ENCODE measurements around a stretch of chr4.

GRCh38 chr4:16896213-16896724 lies 2.2 kb downstream of the LDB2 start:
- RAMPAGE, long total RNA, result no peak
- RRBS, result no CpG with 5 or more reads among the region's 1 CpG

- RAMPAGE, long total RNA, result no peak
- RRBS, result no CpG with 5 or more reads among the region's 7 CpGs
These were observed 22.4 kb downstream of the QDPR start for GRCh38 chr4:17489356-17489940.

DNA sequence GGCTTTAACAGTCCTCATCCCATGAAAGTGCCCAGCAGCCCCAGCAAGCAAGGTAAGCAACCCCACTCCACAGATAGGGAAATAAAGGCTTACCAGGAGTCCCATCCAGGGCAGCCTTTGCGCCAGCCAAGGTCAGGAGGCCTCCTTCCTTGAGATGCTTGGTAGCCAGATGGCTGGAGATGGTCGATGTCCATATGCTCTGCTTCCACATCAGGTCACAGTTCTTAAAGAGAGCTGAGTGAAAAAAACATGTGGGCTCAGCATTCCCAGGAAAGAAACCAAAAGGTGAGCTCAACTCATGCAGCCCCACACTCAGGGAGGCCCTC lies 10.3 kb downstream of the QDPR start:
- RAMPAGE, long total RNA, result no peak
- RRBS, result no CpG with 5 or more reads among the region's 2 CpGs

DNA sequence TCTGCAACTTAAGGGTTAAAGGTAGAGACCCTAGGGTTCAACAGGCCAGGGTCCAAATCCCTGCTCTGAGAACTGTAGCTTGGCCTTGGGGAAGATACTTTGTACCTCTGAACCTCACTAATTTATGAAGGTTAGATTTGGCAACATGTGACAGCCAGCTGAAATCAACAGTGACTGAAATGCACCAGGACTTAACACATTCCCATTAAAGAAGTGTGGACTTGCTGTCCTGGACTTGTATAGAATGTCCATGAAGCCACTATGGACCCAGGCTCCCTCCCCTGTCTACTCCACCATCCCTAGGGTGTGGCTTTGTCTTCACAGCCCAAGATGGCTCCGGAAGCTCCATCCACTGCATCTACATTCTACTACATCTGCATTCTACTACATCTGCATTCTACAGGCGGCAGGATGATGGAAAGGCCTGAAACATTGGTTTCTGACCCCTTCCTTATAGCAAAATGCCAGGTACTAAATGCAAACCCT lies 17.6 kb upstream of the LAP3 start:
- RAMPAGE, long total RNA, result no peak
- RRBS, result no CpG with 5 or more reads among the region's 2 CpGs

DNA sequence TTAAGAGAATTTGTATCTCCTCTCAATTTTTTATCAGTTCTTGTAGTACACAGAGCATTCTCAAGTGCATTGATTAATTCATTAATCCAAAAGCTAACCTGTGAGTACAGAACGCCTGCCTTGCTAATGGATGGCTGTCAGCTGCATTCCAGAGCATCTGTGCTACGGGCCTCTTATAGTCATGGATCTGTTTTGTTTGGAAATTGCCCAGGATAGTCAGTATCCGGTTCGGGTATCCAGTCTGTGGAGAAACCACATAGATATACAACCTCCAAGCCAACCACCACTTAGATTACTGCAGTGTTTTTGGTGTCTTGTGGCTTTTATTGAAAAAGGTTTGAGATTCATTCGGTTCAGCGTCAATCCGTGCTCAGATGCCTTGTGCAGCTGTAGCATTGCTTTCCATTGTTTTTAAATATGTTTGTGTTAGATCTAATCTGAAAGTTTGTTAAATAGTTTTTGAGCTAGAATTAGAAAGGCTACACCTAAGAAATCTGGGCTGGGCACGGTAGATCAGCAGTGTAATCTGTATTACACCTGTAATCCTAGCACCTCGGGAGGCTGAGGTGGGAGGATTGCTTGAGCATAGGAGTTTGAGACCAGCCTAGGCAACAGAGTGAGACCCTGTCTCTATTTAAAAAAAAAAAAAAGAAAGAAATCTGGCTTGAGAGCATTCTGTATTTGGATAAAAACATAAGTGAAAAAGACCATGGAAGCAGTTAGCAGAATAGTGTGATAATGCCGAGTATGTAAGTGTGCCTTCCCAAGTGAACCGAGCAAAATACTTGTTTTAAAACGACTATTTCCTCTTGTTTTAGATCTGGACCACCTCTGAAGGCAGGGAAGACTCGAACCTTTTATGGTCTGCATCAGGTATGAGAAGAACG lies 4.2 kb downstream of the LAP3 start:
- RAMPAGE, long total RNA, result no peak
- RRBS, result no CpG with 5 or more reads among the region's 14 CpGs

GRCh38 chr4:17802269-17802918 lies 8.2 kb downstream of the DCAF16 start:
- RAMPAGE, long total RNA, result no peak
- RRBS, result no CpG with 5 or more reads among the region's 3 CpGs

GRCh38 chr4:17868898-17870094 lies 58.5 kb downstream of the NCAPG start:
- RAMPAGE, long total RNA, result no peak
- RRBS, result no CpG with 5 or more reads among the region's 4 CpGs

DNA sequence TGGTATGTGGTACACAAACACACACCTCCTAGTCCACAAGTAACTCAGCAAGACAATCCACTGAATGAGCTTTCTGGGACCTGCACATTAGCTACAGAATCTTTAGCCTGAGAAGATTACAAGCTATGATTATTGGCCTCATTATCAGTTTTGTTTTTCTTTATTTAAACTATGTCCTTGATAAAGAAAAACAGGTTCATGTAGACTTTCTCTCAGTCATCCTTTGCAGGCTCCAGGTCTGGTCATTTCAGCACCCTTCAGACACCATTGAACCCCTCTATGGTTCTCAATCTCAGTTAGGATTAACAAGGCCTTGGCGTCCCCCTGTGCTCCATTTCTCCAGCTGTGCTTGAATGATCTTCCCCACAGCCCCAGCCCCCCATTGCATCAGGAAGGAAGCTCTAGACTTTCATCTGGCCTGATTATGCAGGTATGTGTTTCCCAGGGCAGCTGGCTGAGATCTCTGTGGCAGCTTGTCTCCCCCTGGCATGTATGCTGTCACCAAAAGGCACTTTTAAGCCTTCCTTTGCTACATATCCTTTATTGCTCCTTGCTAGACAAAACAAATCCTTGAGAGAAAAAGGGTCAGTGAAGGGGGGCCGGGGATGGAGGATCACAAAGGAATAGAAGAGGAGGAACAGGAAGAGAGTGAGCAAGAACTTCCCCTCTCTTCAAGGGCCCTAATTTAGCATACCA lies 1056.1 kb upstream of the SLIT2 start:
- RAMPAGE, long total RNA, result no peak
- RRBS, result no CpG with 5 or more reads among the region's 2 CpGs

DNA sequence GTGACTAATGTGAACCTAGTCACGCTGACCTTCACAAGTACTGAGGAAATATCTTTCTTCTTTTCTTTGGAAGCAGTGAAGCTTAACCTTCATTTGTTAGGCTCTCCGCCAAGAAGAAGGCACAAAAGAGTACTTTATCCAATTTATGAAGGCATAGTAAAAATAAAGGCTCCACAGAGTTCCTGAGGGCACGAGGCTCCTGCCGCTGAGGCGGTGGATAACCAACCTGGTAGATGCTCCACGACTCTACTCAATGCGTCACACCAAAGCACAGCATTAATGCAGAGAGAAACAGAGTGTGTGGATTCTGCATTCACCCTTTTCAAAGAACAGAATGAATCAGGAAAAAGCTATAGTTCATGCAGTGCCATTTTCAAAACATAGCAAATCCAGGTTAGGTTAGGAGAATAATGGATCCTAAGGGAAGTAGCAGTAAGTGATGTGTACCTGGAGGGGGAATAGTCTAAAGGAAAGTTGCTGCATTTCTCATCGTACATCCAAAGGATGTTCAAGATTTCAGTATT lies 475.5 kb upstream of the SLIT2 start:
- RAMPAGE, long total RNA, result no peak
- RRBS, result no CpG with 5 or more reads among the region's 8 CpGs

GRCh38 chr4:20266695-20267167 lies 15.0 kb downstream of the SLIT2 start:
- RAMPAGE, long total RNA, result no peak
- RRBS, result no CpG with 5 or more reads among the region's 2 CpGs

GRCh38 chr4:22402270-22402851 lies 113.5 kb downstream of the ADGRA3 start:
- RAMPAGE, long total RNA, result no peak
- RRBS, result no CpG with 5 or more reads among the region's 9 CpGs

DNA sequence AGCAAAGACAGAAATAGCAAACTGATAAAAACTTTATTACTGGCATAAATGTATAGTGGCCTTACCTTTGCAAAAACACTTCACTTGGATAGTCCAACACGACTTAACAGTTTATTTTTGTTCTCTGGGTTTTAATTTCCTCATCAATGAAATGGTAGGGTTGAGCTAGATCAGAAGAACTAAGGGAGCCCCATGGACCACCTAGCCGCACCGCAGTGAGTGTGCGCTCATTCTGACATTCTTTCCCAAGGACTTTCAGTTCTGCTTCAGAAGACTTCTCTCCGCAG lies 171.8 kb downstream of the PPARGC1A start:
- RAMPAGE, long total RNA, result no peak
- RRBS, result no CpG with 5 or more reads among the region's 5 CpGs

DNA sequence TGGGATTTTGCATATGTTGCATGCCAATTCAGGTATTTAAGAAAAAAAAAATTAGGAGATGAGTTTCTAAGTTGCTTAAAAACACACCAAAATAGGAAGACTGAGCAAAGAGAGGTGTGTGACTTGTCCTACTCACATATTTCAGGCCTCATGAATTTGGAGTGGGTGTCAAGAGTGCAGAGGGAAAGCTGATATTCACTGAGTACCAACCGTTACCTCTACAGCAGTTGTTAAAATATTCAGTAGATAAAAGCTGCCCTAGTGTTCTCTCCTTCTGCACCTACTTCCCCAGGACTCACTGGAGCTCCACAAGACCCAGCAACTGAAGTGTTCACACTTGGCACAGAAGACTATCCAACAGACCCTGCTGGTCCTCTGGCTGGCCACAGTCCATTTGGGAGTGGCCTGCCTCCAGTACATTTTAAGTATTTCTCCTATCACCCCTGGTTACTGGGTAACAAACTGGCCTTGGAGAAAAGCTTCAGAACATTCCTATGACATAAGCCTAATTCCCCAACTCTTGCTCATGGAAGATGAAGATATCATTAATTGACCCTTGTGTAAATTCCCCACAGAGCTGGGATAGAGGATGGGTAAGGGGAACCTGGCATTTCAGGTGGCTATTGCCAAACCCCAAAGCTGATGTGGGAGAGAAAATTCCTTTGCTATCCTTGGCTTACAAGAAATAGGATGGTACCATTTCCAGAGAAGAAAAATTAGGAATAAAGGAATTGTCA lies 70.7 kb downstream of the PPARGC1A start:
- RAMPAGE, long total RNA, result no peak
- RRBS, result no CpG with 5 or more reads among the region's 1 CpG

- RAMPAGE, long total RNA, result no peak
- RRBS, result no CpG with 5 or more reads among the region's 11 CpGs
These were observed 9.1 kb downstream of the PPARGC1A start for GRCh38 chr4:23880395-23881481.

DNA sequence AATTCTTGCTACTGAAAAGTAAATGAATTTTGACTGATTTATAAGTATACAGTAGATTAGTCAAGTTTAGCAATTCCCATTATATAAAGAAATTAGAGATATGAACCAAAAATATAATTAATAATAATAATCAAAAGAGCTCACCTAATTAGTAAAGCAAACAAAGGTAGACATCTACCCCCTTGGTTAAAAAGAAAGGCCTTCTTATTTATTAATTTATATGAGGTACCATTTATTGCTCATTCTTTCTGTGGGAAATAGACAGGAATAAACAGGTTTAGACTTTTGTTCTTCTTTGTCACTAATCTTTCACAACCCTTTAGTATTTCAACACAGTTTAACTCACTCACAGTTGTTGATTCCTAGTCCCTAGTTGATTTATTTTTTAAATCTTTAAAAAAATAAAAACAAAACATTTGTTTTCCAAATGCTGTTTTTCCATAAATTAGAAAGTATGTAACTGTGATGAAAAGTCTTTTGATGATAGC lies 5.6 kb downstream of the PPARGC1A start:
- RAMPAGE, long total RNA, result no peak

- RAMPAGE, long total RNA, result no peak
- RRBS, result no CpG with 5 or more reads among the region's 2 CpGs
These were observed 5.2 kb downstream of the PPARGC1A start for GRCh38 chr4:23884655-23885125.

GRCh38 chr4:23890360-23891463 lies 865 bp upstream of the PPARGC1A start:
- RAMPAGE, long total RNA, result no peak
- RRBS, result no CpG with 5 or more reads among the region's 10 CpGs

DNA sequence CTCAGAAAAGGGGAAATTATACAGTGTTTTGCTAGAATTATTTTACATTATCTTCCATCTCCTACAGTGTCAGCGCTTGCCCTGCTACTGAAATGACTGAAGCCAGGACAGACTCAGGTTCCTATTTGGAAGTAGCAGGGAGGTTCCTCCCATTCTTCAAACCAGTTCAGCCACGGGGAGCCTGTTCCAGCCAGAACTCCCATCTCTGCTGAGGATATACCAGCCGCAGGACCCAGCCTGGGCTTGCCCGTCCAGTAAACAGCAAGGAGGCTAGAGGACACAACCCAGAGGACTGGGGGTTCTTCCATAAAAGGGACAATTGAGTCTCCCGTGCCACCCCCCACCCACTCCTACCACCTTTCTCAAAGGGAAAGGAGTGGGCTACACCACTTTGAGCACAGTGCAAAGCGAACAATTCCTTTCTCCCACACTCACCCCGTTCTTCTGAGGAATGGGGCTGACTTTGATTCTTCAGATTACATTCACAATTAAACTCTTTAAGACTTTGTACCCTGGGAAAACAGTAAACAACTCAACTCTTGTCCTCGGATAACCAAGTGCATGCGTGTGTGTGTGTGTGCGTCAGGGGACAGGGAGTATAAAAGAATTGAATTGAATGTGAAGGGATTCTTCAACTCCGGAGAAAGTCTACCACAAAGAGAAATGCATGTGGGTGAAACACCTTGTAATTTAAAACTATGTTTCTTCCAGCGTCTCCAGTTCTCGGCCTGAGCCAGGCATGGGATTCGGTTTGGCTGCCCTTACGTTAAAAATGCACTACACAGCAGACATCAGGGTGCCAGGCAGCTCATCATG lies 31.1 kb upstream of the PPARGC1A start:
- RAMPAGE, long total RNA, result no peak
- RRBS, result no CpG with 5 or more reads among the region's 15 CpGs

DNA sequence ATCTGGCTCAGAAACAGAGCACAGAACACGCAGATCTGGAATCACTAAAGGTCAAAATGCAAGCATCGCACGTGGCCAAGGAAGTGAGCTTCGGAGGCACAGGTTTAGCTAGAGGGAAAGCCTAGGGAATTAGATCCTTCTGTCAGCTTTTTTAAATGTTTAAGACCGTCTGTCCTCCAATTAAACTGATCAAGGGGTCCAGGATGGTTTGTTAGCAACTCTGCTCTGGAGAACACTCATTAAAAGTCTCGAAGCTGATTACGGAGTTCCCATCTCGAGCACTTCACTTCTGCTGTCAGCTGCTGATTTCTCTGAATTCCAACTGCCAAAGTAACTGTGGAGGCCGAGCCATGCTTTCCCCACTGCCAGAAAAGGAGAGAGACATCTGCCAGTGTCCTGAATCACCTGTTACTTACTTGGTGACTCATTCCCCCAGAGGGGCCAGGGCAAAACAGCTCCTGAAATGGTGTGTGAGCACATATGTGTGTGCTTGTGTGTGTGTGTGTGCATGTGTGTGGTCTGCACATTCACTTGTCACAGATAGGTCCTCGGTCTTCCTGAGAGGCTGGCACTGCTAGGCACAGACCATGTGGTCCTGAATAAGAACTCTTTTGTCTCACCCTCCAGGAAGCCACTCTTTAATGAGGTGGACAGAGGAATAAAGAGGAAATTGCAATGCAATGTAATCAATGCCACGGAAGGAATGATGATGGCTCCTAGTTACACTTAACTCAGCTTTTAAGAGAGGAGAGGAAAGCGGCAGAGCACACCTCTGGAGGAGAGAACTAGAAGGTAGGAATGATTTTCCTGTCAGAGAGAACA lies 177.9 kb upstream of the PPARGC1A start:
- RAMPAGE, long total RNA, result no peak
- RRBS, result no CpG with 5 or more reads among the region's 12 CpGs

DNA sequence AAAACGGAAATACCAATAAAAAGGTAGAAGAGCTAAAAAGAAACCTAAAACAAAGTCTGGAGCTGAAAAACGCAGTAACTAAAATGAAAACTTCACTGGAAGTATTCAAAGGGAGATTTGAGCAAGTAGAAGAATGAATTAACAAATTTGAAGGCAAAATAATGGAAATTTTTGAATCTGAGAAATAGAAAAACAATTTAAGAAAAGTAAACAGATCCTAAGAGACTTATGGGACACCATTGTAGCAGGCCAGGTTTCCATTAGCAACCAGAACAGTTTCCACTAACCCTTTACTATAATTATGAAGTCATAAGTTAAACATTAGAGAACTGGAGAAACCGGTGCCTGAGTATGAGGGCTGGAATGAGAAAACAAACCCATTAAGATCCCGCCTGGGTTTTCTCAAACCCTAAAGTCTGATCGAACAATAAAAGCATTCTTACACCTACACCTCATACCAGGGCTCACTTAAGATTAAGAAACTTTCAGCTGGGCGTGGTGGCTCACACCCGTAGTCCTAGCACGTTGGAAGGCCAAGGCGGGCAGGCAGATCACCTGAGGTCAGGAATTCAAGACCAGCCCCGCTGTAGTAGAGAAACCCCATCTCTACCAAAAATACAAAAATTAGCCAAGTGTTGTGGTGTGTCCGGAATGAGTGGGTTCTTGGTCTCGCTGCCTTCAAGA lies 13.6 kb upstream of the DHX15 start:
- RAMPAGE, long total RNA, result no peak
- RRBS, result no CpG with 5 or more reads among the region's 12 CpGs